Vermiform appendix (tissue), 1 donor: ENCODE measurements around a stretch of chr11.

GRCh38 chr11:128831092-128831574, 36.0 kb downstream of the KCNJ1 start:
- PRO-cap: no peak

DNA sequence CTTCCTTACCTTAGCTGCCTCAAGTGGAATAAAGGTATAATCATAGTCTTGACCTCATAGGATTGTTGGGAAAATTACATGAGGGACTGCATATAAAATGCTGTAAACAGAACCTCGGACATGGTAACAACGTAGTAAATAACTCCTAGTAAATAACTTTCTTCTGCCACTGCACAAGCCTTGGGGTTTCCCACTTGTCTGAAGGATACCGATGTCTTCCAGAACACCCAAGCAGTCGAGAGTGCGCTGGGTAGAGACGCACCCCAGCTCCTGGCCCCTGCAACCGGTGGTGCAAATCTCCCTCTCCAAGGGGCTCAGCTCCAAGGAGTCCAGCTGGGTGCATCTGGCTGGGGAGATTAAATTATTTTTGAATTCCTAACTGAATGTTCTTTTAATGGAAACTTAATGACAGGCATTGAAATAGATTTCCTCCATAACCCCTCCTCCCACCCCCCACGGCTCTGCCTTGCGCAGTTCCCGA, 31.4 kb downstream of the KCNJ1 start:
- PRO-cap: no peak

DNA sequence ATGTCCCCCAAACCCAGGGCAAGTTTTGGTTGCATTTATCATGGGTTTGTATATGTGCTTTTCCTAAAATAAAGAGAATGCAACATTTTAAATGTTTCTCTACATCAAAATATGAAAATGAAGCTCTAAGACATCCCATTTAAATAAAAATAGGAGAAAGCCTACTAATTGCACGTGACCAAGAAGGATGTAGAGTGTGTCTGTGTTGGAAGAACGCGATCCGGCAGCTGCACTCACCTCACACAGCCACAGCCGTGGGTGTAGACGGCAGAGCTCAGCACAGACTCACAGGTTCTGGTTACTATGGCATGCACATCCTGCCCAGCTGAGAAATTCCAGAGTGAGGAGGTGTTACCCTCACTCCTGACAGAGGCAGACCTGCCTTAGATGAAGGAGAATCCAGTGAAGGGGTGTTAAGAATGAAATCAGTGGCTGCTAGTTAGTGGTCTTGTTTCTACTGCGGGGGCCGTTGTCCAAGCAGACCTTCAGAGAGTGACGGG, 12.0 kb downstream of the KCNJ5 start:
- PRO-cap: unidirectional peak, plus-strand start at position 210 of the sequence

GRCh38 chr11:129012742-129013429, 70.2 kb upstream of the TP53AIP1 start:
- PRO-cap: no peak

DNA sequence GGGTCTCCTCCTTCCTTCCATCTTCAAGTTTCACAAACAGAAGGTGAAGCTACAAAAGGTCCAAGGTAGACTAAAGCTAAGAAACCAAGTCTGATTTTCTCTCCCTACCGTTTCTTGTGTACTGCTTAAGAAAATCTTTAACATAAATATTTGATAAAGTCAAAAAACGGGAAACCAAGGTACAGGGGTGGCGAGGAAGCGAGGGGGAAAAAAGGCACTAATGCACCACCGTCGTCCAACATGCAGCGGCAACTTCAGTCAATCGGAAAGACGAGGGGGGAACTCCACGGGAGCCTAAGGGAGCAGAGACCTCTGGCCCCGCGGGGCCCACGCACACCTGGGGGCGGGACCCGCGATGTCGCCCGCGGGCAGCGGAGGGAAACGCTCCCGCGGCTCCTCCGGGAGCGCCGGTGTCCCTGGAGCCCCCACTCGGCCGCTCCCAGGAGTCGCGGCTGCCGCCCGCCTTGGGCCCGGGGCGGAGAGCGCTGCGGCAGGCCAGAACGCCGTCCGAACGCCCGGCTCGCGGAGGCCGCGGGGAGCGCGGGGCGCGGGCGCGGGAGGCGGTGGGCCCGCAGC, 86.3 kb upstream of the ARHGAP32 start:
- PRO-cap: unidirectional peak, plus-strand start at position 498 of the sequence

- PRO-cap: no peak
These were observed 64.5 kb downstream of the BARX2 start for GRCh38 chr11:129440204-129440587.

DNA sequence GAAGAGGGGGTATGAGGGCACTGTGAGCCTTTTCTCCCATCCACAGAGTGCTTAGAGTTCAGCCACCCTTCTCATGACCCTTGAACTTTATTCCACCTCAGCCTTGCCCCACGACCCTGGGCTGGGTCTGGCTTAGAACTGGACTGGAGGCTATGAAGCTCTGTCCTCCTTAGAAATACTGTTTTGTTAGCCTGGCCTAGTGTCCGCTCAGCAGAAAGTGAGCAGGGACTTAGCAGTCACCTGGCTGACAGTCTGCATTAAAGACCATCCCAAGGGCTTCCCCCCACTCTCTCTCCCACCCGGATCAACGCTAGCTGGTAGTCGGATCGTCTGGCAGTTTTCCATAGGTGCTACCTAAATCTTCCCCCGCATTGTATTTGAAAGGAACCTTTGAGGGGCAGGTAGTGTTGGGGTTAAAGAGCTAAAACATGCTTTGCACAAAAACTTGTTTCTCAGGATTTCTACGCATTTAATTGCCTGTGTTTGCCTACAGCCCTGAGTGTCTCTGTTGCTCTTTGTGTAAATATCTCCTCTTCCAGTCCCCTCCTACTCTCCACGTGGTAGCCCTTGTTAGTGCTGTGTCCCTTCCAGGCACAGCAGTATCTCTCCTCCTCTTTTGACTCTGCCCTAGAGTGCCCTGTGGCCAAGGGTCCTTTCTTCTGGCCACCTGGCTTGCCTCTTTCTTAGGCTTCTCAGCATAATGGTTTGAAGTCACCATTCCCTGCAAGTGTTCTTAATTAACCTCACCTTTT, 81.5 kb downstream of the BARX2 start:
- PRO-cap: no peak

GRCh38 chr11:129901729-129902224, 6.4 kb upstream of the NFRKB start:
- PRO-cap: no peak

GRCh38 chr11:129911320-129911696, 15.9 kb upstream of the NFRKB start:
- PRO-cap: no peak

GRCh38 chr11:130070603-130071350, 1.1 kb downstream of the APLP2 start:
- PRO-cap: bidirectional peak, plus-strand start at chr11:130070661, minus-strand start at chr11:130070664

DNA sequence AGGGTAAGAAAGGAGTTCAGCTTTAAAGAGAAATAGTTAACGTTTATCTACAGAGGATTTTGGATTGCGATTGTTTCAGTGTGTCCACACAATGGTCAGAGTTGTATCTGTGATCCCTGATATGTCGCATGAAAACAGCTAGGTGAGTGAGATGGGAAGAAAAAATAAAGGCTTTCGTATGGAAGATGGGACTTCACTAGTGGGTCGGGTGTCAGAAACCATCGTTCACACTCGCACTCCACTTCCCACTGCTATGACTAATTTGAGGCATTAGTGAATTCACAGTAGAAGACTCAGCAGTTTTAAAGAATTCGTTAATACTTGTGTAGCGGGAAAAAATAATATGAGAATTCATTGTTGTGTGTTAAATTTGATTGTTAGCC, 1.6 kb downstream of the APLP2 start:
- PRO-cap: no peak

GRCh38 chr11:130110396-130110847, 40.7 kb downstream of the APLP2 start:
- PRO-cap: no peak

DNA sequence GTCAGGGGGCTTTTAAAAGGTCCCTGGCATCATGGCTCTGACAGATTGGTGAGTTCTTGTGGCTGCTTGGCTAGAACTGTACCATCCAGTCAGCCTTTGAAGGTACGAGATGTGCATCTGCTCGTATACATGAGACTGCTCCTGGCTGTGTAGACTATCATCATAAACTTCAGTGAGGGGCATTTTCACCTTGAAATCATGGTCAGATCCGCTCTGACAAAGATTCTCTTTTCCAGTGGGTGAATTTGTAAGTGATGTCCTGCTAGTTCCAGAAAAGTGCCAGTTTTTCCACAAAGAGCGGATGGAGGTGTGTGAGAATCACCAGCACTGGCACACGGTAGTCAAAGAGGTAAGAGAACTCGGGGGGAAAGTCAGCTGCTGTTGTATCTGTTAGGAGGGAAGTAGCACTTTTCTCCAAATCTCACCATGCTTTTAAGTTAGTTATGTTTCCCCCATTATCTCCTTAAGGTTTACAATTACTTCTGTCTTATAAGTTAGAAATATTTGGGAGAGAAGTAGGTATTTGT, 39.0 kb upstream of the ST14 start:
- PRO-cap: no peak

DNA sequence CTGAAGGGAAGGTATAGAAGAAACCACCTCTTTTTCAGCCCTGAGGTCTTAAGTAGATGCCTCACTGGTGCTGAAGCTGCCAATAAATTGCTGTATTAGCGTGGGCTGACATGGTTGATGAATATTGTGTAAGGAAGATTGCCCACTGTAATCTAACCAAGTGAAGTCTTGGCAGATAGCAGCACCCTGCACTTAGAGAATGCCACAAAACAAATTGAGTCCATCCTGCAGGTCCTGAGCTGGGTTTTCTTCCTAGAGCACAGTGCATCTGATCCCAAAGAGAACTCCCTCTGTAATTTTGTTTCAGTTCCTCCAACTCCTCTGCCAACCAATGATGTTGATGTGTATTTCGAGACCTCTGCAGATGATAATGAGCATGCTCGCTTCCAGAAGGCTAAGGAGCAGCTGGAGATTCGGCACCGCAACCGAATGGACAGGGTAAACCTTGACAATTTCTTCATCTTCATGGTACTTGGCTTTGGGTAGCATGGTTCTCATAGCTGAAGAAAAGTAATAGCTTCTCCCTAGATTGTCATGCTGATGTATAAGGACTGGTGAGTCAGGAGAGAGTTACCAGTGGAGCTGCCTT, 33.1 kb upstream of the ST14 start:
- PRO-cap: no peak

DNA sequence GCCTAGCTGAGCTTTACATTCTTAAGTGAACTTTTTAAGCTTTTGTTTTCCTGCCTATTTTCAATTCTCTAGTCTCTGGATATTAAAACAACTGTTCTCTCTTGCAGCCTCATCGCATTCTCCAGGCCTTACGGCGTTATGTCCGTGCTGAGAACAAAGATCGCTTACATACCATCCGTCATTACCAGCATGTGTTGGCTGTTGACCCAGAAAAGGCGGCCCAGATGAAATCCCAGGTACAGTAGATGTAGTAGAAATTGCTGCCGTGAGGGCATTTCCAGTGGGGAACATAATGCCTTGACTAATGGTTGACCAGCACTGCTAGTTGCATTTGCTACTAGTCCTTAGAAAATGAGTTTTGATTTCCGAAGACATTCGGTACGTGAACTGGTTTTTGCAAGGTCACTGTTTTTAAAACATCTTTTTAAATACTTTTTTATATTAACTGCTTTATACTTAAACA, 29.6 kb upstream of the ST14 start:
- PRO-cap: no peak

GRCh38 chr11:130140160-130140538, 19.4 kb upstream of the ST14 start:
- PRO-cap: no peak

DNA sequence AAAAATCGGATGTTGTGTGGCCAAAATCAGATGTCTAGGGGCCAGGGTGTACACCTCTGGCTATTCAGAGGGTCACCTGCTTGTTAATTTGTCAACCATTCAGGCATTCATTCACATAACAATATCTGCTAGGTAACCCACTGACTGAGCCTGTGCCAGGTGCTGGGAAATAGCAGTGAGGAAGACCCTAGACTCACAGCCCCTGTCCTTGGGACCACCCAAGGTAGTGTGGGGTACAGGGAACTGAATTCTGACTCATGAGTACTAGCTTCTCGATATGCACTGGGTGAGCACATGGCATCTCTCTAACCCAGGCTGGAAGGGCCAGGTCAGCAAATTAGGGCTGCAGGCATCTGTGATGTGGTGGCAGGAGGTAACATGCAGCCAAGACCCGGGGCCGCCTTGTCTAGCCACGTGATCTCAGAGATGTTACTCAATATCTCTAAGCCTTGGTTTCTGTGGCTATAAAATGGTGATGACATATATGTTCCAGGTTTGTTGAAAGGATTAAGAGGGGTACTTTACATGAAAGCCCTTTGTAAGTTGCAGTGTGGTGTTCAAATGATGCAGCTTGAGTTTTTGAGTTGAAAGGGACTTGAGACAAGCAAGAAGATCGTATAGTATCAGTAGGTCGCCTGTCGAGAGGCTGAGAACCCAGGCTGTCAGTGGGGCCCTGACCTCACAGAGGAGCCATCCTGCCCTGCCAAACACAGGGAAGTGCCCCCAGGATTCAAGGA, 3.1 kb downstream of the ST14 start:
- PRO-cap: no peak

- PRO-cap: no peak
These were observed 8.7 kb downstream of the ST14 start for GRCh38 chr11:130168005-130169035.

DNA sequence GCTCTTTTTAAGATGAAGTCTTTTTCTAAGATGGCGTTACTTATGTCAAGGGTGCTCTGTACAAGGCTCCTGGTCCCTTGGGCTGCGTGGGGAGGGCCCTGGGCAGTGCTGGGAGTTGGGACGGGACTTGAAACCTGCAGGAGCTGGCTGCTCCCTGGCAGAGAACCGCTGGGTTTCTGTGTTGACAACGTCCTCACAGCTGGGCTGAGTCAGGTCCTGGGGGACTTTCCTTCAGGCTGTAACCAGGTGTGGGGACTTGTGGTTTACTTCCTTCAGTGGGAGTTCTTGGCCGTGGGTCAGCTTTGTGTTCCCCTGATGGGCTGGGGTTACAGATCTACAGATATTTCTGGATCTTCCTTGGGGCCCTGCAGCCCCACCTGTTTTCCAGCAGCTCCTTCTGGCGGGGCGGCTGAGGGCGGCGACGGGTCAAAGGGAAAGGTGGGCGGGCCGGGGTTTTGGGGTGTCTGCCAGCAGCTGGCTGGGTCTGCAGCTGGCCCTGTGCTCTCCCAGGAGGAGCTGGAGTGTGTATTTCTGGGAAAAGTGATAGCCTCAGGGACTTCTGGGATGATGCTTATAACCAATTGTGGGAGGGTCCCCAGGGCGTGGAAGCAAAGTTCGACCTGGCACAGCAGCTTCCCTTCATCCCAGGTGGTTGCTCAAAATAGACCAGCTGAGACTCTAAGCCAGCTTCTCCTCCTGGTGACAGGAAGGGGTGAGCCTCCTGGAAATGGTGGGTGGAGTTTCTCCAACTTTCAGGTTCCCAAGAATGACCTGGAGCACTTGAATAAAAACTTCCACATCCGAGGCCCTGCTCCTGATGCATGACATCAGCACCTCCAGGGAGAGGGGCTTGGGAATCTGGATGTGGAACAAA, 19.0 kb downstream of the ST14 start:
- PRO-cap: no peak

- PRO-cap: no peak
These were observed 58.0 kb downstream of the ST14 start for GRCh38 chr11:130217537-130218083.